Colic lymph node (tissue), 1 donor: ENCODE measurements around a stretch of chr5.

GRCh38 chr5:173163092-173163878 is 19.0 kb downstream of the BNIP1 start:
- PRO-cap: no peak

DNA sequence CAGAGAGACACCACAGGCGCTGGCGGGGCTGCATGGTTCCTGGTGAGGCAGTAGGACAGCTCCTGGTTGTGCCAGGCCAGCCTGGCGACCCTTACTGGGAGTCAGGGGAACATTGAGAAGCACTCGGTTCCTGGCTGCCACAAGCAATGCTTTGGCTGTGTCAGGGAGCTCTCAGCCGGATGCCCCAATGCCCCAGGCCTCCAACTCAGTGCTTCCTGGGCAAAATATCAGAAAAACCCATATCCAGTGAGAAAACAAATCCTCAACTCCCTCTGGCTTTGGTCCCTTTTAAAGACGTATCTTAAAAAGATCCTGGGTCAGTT is 4.3 kb downstream of the NKX2-5 start:
- PRO-cap: no peak

DNA sequence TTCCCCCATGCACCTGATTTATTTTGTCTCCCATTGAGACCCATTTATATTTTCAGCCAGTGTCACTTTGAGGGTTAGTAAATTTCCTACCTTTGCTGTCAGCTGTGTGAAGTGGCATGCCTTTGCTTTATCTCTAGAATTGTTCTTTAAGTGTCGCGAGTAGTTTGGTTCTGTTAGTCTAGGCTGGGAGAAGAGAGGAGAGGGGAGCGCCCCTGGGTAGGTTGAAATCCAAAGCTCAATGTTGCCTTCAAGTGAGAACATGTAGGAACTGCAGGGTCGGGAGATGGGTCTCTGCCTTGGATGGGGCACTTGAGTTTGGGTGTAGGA is 46.4 kb downstream of the STC2 start:
- PRO-cap: no peak

GRCh38 chr5:173472878-173473781 is 143.3 kb downstream of the BOD1 start:
- PRO-cap: no peak

- PRO-cap: no peak
These were observed 125.2 kb upstream of the BOD1 start for GRCh38 chr5:173741524-173742103.

DNA sequence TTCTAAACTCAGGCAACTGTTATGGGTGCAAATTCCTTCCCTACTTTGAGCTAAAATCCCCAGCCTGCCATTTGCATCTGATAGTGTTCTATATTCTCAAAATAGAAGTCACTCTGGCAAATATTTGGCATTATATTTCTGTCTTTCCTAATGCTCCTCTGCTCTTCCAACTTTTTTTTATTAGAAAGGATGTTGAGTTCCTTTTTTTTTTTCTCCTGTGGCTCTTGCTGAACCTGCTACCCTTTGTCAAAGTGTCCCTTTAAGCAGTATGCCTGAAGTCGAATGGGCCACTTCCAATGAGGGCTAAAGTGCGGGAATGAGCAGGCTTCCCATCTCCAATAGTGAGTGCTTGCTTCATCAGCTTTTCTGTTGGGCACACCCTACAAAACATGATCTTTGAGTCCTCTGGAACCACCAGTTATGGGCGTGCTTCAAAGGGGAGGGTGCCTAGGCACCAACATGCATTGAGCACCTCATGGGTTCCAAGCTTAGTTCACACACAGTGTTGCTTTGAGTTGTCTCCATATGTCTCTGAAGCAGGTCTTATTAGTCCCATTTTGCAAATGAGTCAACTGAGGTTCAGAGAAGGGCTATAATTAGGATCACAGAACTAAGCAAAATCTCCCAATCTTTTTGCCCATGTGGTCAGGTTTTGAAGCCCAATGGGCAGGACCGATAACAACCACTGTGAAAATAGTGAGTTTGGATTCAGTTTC is 132.9 kb upstream of the CPEB4 start:
- PRO-cap: no peak

GRCh38 chr5:173764492-173764913 is 123.6 kb upstream of the CPEB4 start:
- PRO-cap: no peak

GRCh38 chr5:173790145-173791314 is 97.6 kb upstream of the CPEB4 start:
- PRO-cap: no peak

DNA sequence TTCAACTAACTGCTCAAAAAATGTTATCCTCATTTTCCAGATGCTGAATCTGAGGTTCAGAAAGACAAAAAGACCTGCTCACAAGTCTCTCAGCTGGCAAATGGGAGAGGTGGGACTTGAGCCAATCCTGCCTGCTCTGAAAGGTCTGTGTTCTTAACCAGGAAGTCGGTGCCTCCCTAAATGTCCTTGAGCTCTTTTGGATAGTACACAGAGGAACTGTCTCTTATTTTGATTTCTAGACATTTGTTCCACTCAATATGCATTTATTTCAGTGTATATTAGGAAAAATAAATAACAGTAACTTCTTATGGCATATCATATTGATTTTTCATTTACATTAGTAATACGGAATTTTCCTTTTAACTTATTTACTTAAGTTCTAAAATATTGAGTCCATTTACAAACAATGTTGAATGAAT is 9.5 kb upstream of the CPEB4 start:
- PRO-cap: no peak

- PRO-cap: no peak
These were observed 31.9 kb downstream of the CPEB4 start for GRCh38 chr5:173920051-173920474.

DNA sequence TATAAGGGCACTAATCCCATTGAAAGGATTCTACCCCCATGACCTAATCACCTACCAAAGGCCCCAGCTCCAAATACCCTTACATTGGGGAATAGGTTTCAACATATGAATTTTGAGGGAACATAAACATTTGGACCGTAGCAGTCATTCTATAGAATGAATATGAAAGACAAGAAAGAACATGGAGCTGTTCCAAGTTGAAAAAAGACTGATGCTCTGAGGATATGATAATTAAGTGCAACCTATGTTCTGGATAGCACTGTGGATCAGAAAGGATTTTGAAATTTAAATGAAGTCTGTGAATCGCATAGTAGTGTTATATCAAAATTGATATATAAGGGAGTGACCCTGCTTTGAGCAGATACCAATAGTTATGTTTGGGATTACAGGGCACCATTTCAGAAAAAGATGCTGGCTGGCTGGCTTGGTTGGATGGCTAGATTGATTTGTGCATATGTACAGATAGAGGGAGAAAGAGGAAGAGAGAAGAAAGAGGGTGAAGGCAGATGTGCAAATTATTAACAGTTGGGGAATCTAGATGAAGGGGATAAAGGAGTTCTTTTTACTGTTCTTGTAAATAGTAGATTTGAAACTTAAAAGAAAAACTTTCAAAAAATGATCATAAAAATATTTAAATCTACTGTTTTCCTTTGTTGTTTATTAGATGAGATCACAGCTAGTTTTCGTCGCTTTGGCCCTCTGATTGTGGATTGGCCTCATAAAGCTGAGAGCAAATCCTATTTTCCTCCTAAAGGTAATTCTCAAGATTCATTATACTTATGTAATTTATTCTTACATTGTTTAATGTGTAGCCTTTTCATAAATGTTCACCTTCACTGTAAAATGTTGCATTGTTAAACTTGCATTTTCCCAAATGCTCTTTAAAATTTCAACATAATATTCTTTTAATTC is 39.9 kb upstream of the C5orf47 start:
- PRO-cap: no peak

DNA sequence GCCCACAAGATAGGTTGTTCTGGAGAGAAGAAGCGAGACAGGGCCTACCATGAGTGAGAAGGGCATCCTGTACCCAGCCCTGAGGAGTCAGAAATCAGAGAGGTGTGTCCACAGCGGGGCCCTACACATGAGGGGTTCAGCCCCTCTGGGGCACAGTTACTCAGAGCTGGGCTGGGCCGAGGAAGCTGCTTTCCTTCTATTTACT is 121.5 kb downstream of the NSG2 start:
- PRO-cap: no peak

- PRO-cap: no peak
These were observed 25.2 kb upstream of the MSX2 start for GRCh38 chr5:174699184-174699557.

GRCh38 chr5:174723436-174724062 is 833 bp upstream of the MSX2 start:
- PRO-cap: no peak

DNA sequence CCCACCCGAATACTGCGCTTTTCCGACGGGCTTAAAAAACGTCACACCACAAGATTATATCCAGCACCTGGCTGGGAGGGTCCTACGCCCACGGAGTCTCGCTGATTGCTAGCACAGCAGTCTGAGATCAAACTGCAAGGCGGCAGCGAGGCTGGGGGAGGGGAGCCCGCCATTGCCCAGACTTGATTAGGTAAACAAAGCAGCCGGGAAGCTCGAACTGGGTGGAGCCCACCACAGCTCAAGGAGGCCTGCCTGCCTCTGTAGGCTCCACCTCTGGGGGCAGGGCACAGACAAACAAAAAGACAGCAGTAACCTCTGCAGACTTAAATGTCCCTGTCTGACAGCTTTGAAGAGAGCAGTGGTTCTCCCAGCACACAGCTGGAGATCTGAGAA is 45.9 kb downstream of the DRD1 start:
- PRO-cap: no peak

DNA sequence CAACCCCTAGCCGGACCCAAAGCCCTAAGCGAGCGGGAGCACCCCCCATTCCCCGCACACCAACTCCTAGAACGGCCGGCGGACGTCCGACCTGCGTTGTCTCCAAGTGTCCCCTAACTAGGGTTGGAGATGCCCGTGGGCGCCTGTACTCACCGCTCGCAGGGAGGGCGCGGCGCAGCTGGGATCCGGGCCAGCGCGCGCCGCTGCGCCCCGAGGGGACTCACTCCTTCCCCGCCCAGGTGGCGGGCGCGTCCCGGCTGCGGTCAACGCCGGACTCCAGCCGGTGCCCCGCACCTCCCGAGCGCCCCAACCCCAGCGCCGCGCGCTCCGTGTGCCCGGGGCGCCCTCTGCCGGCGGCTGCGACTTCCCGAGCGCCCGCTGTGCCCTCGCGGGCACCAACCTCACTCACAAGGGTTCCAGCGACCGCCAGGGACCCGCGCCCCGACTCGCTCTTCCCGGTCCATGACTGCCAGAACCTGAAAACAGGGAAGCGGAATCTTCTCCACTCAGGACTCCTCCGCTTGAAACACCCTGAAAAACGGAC is 583 bp upstream of the DRD1 start:
- PRO-cap: no peak

- PRO-cap: no peak
These were observed 84.9 kb upstream of the HRH2 start for GRCh38 chr5:175572863-175573470.

- PRO-cap: no peak
These were observed 53.8 kb upstream of the HRH2 start for GRCh38 chr5:175603992-175604508.

DNA sequence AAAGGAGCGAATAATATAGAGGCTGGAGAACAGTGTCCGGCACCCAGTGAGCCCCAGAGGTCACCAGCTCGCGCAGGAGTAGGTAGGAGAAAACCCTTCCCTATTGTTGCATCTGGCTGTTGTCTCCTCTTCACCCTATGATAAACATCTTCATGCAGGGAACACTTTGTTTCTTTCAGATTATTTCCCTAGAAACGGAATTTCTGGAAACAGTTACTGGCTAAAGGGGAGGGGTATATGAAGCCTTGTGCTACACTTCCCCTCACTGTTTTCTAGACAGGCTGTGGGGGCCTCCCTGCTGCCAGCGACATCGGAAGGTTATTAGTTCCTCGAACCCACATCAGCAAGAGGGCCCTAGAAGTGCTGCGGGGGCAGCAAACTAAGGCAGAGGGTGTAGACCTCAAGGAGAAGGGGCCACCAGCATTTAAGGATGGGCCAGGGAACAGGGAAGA is 37.5 kb downstream of the HRH2 start:
- PRO-cap: bidirectional peak, plus-strand start at position 275 of the sequence, minus-strand start at position 139 of the sequence

GRCh38 chr5:175797479-175798108 is 73.8 kb upstream of the CPLX2 start:
- PRO-cap: no peak